AG09319 (cell line): Measurements from ENCODE around the gene TIGD3.

DNA sequence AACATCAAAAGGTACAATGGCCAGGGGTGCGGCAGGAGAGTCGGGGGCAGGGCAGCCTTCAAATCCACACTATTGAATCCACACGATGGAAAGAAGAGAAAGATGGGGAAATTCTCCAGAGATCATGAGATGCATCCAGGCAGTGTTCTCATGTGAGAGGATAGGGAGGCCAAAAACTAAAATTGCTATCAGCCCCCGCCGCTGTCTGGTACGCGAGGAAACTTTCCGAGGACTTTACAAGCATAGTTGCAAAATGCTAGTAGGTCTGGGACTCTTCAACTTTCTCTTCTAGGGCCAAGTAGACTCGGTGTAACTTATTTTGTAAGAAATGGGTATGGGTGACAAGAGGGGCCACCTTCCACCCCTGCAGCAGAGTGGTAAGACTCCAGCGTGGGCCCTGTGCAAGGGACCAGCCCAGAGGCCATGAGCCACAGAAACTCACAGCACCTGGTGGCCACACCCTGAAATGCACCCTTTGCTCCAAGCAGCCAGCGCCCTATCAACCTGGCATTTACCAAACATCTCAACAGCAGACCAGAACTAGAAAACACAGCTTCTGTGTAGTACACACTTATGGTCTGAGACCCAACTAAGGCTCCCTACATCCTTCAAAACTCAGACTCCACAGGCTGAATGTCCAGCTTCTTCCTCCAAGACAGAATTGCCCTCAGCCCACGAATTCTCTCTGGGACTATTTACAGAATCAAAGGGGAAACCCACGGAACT, 5.8 kb downstream of the CDCA5 start:
- RRBS: no CpG with 5 or more reads among the region's 13 CpGs

GRCh38 chr11:65126363-65127185, 4.5 kb downstream of the MRPL49 start:
- RRBS: no CpG with 5 or more reads among the region's 8 CpGs

GRCh38 chr11:65169065-65169703, 849 bp upstream of the SPDYC start:
- RRBS: no CpG with 5 or more reads among the region's 12 CpGs

GRCh38 chr11:65183450-65184698, 2.1 kb downstream of the CAPN1 start:
- RRBS: no CpG with 5 or more reads among the region's 46 CpGs

- RRBS: no CpG with 5 or more reads among the region's 8 CpGs
Measured at GRCh38 chr11:65348241-65348901, 6.2 kb upstream of the TIGD3 start.

DNA sequence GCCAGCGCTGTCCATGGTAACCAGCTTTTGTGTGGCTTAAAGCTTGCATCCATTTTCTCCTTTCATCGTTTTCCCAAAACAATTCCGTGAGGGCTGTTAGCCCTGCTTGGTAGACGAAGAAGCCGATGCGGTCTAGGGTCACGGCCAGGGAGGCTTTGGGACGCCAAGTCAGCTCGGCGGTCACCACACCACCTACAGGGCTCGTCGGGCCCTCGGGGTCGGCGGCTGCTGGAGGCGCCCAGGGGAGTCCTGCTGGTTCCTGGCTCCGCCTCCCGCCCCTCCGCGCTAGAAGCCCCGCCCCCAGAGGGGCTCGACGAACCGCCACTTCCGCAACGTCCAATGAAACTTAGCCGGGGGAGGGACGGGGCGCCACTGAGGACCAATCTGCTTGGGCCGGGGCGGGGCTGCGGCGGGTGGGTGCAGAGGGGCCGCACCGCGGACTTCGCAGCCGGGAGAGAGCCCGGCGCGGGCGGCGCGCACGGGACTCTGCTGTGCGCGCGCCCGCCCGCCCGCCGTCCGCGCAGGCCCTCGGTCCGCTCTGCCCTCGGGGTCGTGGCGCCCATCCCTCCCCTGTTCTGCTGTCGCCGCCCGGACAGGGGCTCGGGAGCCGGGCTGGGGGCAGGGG, at the start of gene TIGD3:
TIGD3 (plus strand) TSS at position 445 of the 625 bp plus-strand sequence.
- RRBS: 2% methylated on average over 13 of the region's 64 CpGs

GRCh38 chr11:65366364-65366765, 11.8 kb downstream of the TIGD3 start:
- RRBS: no CpG with 5 or more reads among the region's 4 CpGs

GRCh38 chr11:65394479-65394678, 7.9 kb downstream of the FRMD8 start:
- RRBS: no CpG with 5 or more reads among the region's 4 CpGs

DNA sequence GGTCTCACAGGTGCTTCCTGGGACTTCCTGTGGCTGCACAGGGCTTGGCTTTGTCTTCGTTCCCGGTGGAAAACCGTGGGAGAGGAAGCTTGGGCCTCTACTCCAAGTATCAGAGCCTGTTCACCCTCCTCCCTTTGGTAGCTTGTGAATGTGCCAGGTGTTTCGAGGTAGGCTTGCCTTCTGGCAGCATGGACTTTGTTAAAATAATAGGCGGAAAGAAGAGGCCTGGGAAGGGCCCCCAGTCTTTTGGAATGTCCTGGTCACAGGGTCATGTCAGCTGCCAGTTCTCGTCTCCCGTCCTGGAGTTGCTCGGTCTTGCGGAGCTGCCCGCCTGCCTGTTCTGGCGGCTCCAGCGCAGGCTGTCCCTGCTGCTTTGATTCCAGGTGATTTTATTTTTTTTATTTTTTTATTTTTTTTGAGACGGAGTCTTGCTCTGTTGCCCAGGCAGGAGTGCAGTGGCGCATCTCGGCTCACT, 26.2 kb downstream of the FRMD8 start:
- RRBS: no CpG with 5 or more reads among the region's 15 CpGs

DNA sequence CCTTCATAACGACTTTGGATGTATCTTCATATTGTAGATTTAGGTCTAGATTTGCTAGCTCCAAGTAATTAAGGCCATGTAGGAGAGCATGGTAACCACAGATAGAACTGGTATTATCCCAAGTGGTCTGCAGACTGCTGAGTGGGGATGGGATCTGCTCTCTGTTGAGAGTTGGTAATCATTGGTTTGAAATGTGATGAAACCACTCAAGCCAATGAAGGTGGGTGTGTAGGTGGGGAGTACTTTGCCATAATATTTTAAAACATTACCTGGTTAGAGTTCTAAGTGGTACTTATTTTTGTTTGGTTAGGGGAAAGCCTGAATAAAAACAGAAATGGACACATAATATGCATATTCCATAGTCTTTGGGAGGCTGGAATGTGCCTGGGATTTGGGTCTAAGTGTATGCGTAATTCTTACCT, 40.1 kb downstream of the FRMD8 start:
- RRBS: no CpG with 5 or more reads among the region's 2 CpGs

- RRBS: no CpG with 5 or more reads among the region's 5 CpGs
Measured at GRCh38 chr11:65431195-65432041, 45.0 kb downstream of the FRMD8 start.

DNA sequence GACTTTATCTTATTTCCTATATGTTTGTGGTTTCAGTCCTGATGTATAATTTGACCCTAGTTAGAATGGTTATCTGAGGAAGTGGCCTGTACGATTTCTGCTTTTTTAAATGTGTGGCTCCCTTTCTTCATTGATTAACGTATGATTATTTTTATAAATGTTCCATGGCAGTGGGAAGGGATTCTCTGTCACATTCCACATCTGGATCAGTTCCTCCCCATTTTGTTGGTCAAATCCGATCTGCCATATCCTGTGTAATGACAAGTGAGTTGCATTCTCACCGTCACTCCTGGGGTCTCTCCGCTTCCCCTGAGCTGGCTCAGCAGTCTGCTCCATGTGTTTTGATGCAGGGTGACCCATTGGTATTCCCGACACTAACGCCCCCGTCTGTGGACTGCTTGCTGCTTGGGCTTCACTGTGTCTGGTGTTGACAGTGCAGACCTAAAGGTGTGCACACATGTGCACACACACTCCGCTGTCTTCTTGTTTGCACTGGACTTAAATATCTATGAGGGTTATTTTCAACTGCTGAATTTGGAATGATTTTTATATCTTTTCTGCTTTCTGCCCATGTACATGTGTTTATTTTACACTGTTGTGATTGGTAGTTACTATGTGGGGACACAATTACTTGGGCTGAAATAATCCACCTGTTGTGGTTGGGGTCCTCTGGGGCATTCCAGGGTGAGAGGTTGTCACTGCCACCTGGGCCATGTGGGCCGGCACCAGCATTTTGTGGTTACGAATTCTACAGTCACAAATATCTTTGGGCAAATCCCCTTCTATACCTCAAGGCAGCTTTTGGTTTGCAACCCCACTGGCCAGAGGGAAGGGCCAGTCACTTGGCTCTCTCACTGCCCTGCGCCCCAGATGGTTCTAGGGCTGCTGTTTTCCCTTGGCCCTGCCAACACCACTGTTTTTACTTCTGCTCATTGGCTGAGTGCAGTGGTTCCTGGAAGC, 56.7 kb downstream of the FRMD8 start:
- RRBS: no CpG with 5 or more reads among the region's 12 CpGs

GRCh38 chr11:65443853-65444281, 57.4 kb downstream of the FRMD8 start:
- RRBS: no CpG with 5 or more reads among the region's 11 CpGs

- RRBS: no CpG with 5 or more reads among the region's 7 CpGs
Measured at GRCh38 chr11:65489701-65490293, 35.1 kb upstream of the SCYL1 start.

GRCh38 chr11:65521931-65522589, 2.8 kb upstream of the SCYL1 start:
- RRBS: no CpG with 5 or more reads among the region's 20 CpGs

DNA sequence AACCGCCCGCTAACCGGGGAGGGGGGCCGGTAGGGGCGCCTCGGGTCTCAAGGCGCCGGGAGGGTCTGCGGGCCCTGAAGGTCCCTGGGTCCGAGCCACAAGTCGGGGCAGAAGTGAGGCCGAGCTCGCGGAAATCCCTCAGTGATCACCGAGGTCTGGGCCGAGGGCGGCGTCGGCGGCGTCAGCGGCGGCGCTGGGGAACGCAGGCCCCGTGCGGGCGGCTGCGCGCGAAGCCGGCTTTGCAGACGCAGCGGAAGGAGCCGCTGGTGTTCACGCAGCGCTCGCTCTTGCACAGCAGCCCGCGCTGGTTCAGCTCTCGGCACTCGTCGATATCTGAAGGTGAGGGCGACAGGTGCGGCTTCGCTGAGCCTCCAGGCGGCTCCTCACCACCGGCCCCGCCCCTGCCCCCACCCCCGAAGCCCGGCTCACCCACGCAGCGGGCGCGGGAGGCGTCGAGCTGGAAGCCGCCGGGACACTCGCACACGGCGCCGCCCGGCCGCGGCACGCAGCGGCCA, 14.1 kb downstream of the SCYL1 start:
- RRBS: 82% methylated on average over 14 of the region's 68 CpGs

- RRBS: no CpG with 5 or more reads among the region's 2 CpGs
Measured at GRCh38 chr11:65545896-65546133, 12.3 kb downstream of the LTBP3 start.

- RRBS: no CpG with 5 or more reads among the region's 19 CpGs
Measured at GRCh38 chr11:65629777-65630540, 7.9 kb upstream of the SIPA1 start.

DNA sequence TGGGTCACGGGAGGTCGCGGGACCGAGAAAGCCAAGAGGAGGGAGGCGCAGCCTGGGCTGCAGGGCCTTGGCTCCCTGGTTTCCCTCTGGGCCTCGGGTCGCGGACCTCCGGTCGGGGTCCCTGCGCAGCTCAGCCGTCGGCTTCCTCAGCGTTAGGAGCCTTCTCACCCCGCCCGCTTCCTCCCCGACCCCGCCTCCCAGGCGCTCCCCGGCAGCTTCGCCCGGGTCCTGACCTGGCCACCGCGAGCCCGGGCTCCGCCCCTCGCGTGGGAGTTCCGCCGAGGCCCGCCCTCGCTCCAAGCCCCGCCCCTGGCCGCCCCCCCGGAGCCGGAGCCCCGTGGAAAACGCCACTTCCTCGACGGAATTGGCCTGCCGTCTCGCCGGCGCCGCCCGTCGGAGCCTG, 10.3 kb downstream of the RELA start:
- RRBS: under 1% methylated on average over 18 of the region's 47 CpGs

DNA sequence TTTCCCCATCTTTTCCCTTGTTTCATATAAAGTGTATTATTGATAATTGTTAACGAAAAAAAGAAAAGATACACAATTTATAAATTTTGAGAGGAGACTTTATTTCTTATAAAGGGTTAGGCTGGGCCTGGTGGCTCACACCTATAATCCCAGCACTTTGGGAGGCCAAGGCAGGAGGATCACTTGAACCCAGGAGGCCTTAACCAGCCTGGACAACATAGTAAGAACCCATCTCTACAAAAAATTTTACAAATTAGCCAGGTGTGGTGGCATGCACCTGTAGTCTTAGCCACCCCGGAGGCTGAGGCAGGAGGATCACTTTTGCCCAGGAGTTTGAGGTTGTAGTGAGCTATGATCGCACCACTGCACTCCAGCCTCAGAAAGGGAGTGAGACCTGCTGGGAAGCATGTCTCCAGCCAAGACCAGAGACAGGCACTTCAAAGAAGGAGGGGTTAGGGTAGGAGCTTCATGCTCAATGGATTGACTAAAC, 8.1 kb downstream of the AP5B1 start:
- RRBS: no CpG with 5 or more reads among the region's 3 CpGs